ENCODE data around the gene GLUL.

GRCh38 chr1:181159289-181159789 is 70.8 kb downstream of the IER5 start:
- RRBS, result no CpG with 5 or more reads among the region's 4 CpGs

GRCh38 chr1:181161306-181161867 is 72.9 kb downstream of the IER5 start:
- RRBS, result 76% methylated on average over 3 of the region's 12 CpGs

DNA sequence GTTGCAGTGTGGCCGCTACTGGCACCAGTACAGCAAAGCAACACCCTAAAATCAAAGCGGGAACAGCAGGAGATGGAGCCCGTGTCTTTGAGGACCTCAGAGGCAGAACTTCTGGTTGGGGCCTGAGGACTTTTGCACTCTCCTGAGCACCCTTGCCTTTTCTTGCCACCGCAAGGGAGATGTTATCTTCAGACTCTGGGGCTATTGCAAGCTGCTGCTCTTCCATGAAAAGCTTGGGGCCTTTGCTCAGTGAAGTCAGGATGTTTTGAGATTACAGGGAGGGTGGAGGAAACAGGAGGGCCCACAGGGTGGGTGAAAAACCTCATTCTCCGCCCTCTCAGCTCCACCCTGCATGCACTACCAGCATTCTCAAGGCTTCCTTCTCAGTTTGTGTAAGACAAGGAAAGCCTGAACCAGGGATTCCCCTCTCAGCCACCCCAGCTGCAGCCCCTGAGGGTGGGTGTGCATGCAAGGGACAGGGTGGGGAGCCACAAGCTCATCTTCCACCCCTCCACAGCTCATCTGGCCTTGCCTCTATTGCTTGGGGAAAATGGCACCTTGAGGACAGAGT is 25.8 kb upstream of the ZNF648 start:
- RRBS, result no CpG with 5 or more reads among the region's 5 CpGs

DNA sequence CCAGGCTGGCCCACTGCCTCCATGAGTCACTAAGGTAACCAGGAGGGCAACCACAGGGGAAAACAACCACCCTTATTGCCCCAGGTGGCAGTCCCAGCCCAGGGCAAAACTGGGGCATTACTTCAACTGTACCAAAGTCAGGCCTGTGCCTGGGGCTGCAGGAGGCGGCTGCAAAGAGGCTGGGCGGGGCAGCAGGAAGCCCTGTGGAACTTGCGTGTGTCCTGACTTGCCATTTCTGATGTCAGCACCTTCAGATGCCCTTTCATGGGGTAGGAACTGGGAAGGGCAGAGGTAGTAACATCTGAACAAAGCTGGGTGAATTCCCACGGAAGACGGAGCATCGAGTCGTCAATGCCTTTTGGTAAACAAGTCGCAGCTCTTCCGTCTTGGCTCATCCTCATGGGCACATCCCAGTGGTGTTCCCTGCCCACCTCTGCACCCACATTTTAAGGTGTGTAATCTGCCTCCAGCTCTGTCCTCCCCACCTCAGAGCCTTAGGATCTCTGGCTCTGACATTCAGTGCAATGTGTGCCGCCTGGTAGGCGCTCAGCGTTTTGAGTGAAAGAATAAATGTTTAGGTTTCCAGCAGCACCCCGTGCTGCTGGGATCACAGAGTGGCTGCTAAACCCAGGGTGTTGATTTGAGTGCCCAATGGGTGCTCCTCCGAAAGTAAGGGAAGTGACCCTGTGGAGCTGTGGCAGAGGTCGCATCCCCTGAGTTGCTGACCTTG is 26.7 kb upstream of the ZNF648 start:
- RRBS, result no CpG with 5 or more reads among the region's 15 CpGs

GRCh38 chr1:182174052-182174549 is 112.6 kb upstream of the ZNF648 start:
- RRBS, result no CpG with 5 or more reads among the region's 5 CpGs

DNA sequence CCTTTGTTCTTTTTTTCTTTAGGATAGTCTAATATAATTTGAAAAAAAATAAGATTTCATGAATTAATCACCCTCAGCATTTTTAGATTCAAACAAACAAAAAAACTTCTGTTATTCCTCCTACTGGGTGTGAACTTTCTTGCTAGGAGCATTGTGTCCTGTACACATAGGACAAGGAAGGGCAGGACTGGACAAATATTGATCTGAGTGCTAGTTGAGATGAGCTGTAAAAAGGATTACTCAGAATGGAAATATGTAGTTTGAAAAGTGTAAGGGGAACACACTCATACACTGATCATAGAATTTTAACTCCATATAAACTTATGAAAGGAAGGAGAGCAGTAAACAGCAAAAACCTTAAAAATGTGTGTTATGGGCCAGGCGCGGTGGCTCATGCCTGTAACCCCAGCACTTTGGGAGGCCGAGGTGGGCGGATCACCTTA is 156.5 kb upstream of the ZNF648 start:
- RRBS, result no CpG with 5 or more reads among the region's 4 CpGs

DNA sequence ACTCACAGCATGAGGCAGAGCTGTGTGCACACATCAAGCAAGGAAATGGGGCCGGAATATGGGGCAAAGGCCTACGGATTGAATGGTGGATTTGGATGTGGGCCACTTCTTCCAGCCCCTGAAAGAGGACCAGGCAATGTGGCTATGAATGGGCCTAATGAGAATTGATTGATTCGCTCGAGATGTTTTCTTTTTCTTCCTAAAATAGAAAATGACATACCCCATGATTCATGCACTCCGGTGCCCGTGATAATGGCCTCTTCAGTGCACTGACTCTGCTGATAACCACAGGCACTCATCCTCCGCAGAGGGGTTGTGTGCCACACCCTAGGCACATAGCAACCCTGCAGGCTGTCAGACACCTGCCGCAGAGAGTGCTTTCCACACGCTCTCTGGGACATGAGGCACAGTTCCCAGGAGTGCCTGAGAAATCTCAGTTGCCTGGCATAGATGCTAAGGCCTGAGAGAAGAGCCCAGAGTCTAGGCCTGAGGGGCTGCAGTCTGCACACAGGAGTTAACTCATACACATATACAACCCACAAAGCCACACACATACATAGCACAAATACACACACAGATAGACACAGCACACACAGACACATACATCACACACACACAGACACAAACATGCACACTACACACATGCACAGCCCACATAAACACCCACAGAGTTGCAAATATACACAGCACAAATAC is 155.3 kb downstream of the GLUL start:
- RRBS, result no CpG with 5 or more reads among the region's 9 CpGs

DNA sequence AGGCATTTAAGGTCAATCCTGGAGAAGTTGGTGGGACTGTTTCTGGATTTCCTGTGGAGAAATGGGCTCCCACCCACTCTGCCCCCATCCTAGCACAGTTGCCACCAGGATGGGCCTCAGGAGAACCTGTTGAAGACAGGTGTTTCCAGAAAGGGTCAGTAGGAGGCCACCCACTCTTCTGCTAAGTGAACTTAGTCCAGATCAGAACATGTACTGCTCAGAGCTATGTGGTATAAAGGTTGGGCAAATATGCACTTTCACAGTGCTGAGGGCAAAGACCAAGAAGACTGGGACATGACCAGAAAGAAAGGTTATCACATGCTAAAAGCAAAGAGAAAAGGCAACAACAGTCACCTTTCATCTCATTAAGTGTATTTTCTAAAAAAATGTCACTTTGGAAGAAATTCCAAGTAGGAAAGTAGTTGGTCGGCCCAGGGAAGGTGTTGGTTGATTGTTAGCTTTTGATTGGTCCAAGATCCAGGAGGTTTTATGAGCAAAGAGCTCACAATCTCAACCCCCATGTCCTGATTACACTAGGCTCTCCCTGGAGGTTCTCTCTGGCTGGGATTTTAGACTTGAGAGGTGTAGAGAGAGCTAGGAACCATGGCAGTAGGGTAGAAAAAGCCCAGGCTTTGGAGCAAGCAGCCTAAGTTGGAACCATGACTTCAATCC is 102.8 kb downstream of the GLUL start:
- RRBS, result no CpG with 5 or more reads among the region's 1 CpG

DNA sequence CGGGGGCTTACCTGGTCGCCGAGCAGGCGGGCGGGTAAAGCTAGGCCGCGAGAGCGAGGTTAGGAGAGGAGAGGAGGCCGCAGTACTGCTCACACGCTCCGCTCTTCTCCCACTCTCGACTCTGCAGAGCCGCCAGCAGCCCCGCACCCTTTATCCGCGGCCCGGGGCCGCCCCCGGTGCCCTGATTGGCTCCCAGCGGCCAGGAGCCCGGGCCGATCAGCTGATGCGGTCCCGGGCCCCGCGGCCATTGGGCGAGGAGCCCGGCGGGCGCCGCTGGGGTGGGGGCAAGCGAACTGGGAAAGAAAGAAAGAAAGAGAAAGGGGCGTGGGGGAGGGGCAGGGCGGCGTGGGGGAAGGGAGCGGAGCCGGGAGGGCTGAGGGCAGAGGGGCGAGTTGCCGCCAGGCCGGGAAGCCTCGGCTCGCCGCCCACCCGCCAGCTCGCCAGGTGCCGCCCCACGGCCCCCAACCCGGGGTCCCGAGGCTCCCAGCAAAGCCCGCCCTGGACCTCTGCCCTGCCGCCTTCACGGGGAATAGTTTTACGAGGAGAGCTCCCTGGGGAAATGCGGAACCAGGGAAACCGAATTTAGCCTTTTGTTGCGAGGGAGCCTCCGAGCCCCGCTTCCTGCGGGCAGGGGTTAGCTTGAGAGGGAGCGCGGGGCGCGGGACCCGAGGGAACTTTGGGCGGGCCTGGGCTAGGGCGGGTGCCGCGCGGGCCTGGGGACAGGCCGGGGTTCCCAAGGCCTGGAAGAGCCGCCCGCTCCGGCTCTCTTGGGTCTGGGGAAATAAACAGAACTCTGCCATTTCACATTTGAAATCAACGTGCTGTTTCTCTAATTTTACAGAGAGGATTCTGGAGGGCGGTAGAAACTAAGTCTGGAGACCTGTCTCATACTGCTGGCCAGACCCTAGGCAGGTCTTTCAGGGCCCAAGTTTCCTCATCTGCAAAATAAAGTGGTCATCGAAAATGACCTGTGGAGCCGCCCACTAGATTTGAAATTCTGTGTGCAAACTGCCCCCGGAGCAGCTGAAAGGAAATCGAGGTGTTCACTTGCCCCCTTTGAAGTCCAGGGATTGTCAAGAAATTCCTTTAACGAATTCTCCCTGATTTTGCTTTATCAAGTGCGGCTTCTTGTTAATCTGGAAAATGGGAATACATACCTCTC is at the start of gene GLUL:
GLUL (minus strand) TSS at position 123 of the 1,162 bp plus-strand sequence.
- RRBS, result 3% methylated on average over 17 of the region's 81 CpGs

DNA sequence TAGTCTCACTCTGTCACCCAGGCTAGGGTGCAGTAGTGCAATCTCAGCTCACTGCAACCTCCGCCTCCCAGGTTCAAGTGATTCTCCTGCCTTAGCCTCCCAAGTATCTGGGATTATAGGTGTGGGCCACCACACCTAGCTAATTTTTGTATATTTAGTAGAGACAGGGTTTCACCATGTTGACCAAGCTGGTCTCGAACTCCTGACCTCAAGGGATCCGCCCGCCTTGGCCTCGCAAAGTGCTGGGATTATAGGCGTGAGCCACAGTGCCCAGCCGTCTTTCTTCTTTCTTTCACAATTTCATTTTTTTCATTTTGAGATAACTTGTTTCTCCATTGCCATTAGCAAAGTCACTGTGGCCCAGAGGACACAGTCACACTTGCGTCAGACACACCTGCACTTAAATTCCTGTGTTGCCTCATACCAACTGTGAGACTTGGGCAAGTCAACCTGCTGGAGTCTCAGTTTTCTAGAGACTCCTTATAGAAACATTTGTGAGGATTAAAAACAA is 2.8 kb downstream of the TEDDM1 start:
- RRBS, result no CpG with 5 or more reads among the region's 8 CpGs

DNA sequence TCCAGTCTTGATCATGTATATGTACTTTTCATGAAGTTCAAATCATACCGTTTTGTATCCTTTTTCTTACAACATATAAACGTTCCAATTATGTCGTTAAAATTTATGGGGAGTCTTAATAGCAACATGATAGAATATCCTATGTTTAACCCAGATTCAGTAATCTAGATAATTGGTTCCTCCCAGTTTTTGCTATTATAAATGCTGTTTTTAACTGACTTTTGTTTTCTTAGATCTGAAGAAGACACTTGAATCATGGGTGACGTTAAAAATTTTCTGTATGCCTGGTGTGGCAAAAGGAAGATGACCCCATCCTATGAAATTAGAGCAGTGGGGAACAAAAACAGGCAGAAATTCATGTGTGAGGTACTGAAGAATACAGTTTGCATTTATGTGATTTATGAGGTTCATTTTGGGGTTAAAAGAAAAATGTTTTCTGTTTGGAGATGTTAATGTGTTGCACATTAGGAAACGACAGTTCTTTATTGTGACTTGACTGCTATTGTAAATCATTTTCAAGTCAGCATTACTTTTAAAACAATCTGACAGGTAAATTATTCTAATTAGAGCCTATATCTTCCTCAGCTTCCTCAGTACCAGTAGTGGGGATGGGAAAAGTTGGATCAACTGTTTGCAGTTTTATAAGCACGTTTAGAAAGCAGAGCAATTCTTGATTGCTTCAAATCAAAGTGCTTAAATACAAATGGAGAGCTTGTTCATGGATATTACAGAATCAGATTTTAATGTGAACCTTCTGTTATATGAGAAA is 3.3 kb downstream of the DHX9 start:
- RRBS, result no CpG with 5 or more reads among the region's 6 CpGs

DNA sequence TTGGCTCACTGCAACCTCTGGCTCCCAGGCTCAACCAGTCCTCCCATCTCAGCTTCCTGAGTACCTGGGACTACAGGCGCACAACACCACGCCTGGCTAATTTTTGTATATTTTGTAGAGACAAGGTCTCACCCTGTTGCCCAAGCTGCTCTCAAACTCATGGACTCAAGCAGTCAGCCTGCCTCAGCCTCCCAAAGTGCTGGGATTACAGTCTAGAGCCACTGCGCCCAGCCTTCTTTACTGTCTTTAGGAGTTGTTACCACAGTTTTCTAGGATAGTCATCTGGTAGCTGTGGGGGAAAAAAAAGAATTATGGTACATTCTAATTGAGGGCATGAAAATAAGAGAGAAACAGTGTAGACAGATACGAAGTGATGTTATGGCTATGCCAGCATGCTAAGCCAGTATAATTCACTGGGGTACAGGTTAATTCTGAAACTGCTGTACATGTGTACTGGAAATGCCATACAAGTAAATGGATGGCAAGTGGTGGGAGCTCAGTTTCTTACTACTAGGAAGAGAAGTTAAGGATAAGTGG is 33.9 kb downstream of the DHX9 start:
- RRBS, result no CpG with 5 or more reads among the region's 4 CpGs

- RRBS, result no CpG with 5 or more reads among the region's 6 CpGs
These were observed 42.1 kb downstream of the DHX9 start for GRCh38 chr1:182881146-182881732.

GRCh38 chr1:182952499-182953050 is 391 bp downstream of the SHCBP1L start:
- RRBS, result 35% methylated on average over 10 of the region's 50 CpGs

- RRBS, result no CpG with 5 or more reads among the region's 3 CpGs
These were observed 20.6 kb downstream of the LAMC1 start for GRCh38 chr1:183043680-183044436.

- RRBS, result no CpG with 5 or more reads among the region's 3 CpGs
These were observed 77.4 kb upstream of the LAMC2 start for GRCh38 chr1:183108655-183109136.

- RRBS, result no CpG with 5 or more reads among the region's 2 CpGs
These were observed 54.9 kb upstream of the LAMC2 start for GRCh38 chr1:183131198-183131538.

- RRBS, result no CpG with 5 or more reads among the region's 3 CpGs
These were observed 106.4 kb downstream of the NMNAT2 start for GRCh38 chr1:183311822-183312112.

- RRBS, result no CpG with 5 or more reads among the region's 3 CpGs
These were observed 26.3 kb downstream of the NMNAT2 start for GRCh38 chr1:183391707-183392376.

Measured in GM19240 (cell line).